Measurements from ENCODE around the gene AGPAT4.

- RRBS: no CpG with 5 or more reads among the region's 14 CpGs
Observed at GRCh38 chr6:160064990-160065701, 56.5 kb upstream of the SLC22A1 start.

GRCh38 chr6:160104192-160105349 is 17.0 kb upstream of the SLC22A1 start:
- RRBS: no CpG with 5 or more reads among the region's 26 CpGs

DNA sequence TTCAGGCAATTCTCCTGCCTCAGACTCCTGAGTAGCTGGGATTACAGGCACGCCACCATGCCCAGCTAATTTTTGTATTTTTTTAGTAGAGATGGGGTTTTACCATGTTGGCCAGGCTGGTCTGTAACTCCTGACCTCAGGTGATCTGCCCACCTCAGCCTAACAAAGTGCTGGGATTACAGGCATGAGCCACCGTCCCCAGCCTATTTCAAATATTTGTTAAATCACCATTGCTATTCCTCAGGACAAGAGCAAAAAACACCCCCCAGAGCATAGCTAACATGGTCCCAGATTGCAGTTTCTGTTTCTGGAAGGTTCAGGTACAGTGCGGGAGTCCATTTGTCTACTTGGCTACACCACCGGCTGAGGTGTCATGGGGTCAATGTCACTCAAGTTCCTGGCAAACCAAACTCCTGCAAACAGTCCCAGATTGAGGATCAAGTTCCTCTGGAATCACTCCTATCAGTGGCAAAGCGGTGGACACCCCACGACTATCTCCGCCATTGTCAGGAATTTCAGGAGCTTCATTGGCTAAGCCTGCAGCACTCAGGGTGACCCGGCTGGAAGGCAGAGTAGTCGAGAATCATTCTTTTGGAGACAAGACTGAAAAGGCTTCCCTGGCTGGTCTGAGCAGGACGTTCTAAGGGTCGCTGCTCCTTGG is 41.7 kb downstream of the SLC22A1 start:
- RRBS: no CpG with 5 or more reads among the region's 11 CpGs

- RRBS: no CpG with 5 or more reads among the region's 2 CpGs
Observed at GRCh38 chr6:160272243-160272814, 13.7 kb upstream of the SLC22A2 start.

DNA sequence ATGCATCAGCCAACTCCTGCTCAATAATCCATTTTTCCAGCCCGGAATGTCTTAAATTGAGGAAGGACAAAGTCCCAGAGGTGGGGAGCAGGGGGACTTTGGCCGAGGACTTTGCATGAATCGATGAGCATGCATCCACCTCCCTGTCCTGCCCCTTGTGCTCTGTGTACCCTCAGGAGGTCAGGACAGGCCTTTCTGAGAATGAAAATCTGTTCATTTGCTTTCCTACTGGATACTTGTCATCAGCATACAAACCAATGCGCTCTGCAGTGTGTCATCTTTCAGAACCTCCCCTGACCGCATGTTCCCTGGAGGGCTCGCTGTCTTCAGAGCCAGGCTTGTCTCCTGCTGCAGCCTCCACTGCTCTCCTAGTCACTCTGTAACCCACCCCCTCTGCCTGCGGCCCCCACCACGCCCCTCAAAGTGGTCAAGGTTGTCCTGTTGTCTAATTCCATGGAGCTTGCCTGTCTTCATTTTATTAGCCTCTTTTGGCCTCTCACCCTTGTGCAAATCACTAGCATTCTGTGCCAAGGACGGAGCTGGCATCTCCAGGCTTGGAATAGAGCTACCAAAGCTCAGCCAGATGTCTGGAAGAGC is 2.7 kb downstream of the PLG start:
- RRBS: no CpG with 5 or more reads among the region's 9 CpGs

GRCh38 chr6:160991248-160991534 is 378 bp upstream of the MAP3K4 start:
- RRBS: 2% methylated on average over 10 of the region's 25 CpGs

GRCh38 chr6:161068978-161070053 is 77.7 kb downstream of the MAP3K4 start:
- RRBS: no CpG with 5 or more reads among the region's 16 CpGs

DNA sequence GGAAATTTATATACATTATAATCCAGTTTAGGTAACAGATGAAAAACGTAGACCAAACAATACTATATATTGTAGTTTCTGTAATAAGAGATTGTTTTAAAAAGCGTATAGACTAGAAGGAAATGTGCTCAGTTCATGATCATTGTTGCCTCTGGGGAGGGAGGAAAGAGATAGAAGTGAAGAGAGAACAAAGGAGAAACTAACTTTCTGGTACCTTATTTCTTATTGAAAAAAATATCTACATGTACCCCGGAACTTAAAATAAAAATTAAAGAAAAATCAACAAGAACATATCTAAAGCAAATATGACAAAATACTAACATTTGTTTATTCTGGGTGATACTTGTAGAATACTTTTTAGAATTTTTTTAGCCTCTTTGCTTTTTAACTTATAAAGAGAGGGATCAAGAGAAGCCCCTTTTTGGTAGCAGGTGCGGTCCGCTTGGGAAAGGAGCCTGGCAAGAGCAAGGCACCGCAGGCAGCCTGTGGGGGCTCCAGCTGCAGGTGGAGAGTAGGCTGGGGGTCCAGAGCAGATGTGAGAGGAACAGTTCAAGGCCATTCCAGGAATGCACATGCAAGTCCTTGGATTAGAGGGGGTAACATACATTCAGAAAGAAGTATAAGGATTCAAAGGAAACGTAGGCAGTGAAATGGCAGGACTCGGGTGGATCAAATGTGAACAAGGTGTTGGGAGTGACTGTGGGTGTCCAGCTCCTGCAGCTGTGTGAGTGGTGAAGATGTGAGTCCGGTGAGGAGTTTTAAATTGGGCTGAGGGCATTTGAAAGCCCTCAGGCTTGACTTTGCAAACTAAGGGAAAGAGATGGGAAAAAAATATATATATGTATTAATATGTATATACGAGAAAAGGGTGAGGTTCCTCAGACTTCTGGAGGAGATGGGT is 85.7 kb downstream of the MAP3K4 start:
- RRBS: no CpG with 5 or more reads among the region's 10 CpGs

DNA sequence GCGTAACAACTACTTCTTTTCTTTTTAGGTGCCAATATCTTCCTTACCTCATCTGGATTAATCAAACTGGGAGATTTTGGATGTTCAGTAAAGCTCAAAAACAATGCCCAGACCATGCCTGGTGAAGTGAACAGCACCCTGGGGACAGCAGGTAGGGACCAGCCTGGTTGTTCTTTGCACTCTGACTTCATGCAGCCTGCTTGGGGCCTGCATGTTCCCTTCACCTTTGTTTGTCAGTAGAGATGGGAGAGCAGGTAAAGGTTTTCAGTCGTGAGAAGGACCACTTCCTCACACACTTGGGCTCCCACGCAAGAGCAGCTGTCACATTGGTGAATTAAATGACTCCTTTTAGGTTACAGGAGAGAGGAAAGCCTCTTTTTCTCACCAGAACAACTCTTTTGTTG is 120.2 kb downstream of the MAP3K4 start:
- RRBS: no CpG with 5 or more reads among the region's 3 CpGs

DNA sequence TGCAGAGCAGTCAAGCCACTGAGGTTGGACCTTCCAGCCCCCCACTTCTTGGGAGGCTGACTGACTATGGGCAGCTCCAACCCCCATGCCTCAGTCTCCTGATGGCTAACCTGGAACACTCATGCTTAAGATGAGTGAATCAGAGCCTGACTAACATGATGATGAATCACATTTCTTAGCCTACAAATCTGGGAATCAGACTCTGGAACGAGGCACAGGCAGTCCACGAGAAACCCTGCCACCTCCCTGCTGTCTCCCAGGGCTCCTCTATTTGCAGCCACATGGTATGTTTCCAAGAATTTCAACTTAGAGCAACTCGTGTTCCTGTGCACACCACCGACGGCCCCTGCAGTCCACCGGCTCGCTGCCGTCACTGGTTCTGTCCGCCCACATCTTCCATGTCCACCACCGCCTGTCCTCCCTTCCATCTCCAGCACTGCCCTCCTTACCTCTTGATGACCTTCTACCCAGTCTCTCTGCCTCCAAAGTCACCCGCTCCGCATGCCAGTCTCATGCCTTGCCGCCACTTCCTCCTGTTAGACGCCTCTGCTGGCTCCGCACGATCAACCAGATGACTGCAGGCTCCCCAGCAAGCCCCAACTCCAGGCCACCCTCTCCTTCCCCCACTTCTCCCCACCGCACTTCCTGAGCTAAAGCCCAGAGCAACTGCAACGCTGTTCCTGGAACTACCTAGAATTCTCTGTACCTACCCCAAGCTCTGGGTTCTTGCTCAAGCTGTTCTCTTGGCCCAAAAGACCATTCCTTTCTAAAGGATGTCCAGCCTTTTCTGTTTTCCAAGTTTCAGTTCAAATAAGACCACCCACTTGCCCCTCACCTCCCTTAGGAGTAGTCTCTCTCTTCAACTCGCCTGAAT is 87.5 kb downstream of the AGPAT4 start:
- RRBS: no CpG with 5 or more reads among the region's 19 CpGs

DNA sequence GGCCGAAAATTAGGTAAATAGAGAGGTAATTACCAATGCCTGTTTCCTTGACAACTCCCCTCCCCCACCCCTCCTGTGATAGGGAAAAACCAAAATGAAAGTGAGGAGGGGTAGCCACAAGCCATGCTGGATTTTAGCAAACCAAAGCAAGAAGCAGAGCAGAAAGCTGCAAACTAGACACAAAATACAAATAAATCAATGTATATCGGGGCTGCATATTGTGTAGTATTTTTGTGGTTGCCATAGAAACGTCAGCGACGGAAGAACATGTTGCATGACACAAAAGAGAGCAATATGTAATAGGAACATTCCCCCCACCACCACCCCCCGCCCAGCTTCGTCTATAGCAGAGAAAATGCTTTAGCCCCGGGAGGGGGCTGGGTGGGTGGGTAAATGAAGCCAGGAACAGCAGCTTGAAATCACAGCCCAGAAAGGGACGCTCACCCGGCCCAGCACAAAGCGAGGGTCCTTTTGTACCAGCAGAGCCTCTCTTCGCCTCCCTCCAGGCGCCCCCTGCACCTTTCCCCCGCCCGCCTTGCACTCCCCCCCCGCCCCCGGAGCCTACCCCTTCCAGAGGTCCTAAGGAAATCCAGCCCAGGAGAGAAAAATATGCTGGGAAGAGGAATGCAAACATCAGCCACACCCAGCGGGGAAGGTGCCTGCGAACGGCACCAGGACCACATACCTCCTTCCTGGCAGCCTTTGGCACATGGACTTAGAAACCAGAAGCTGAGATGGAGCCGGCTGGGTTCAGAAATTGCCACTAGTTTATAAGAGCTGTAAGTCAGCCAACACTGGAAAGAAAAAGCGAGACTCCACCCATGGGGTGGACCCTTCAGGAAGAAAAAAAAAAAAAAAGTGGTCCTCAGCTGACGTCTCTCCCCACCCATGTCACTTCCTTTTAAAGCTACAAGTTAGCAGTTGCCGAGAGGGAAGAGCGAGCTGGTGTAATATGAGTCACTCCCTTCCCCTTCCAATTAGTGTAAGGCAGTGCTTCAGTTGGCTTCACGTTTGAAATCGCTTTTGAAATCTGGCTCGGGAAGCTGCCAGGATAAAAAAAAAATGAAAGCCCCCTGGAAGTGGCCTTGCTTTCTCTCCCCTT is at the start of gene AGPAT4:
AGPAT4 (minus strand) TSS at position 809 of the 1,102 bp plus-strand sequence.
- RRBS: 4% methylated on average over 3 of the region's 28 CpGs

DNA sequence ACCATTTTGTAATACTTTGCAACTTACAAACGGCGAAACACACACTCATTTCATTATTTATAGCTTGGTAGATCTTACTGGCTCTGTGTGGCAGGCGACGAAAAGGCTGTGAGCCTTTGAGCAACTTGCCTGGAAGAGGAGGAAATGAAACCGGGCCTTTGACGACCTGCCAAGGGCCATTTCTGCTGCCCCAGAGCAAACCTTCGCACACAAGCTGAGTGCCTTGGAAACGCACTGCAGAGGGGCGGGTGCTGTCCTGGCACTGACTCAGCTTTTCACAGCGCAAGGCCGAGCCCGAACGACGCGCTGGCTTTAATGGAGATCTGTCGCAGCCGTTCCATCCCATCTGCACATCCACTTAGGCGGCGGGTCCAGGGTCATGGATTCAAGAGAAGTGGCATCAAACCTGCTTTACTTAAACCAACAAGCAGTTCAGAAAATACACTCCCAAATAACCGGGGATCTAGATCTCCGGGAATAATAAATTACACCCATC is 101.7 kb upstream of the AGPAT4 start:
- RRBS: no CpG with 5 or more reads among the region's 21 CpGs

DNA sequence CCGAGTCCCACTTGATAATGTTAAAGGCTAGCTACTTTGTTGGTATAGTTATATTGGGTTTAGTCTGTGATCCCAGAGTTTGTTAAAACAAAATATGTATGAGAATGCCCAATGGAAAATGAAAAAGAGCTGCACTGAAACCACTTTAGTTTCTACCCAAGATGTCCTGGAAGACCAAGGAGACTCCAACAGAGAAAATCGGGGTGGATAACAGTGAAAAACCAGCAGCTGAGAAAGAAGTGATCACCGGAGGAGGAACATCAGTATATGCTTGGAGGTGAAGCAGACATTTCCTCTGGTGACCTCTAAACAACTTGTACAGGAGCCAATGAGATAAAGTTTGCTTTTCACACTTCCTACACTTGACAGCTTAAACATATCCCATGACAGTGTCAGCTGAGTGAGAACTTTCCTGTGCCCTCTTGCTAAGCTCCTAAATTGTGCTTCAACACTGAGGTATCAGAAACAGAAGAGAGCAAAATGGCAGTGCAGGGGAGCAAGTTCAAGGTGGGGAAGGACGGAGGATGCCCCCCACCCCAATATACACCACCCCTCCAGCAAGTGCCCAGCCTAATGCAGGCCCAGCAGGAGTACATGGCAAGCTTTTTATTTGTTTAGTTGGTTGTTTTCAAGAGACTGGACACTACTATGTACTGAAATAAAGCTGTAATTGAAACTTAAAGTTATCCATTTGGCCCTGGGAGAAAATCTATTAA is 540.4 kb downstream of the PRKN start:
- RRBS: no CpG with 5 or more reads among the region's 4 CpGs

GRCh38 chr6:162670136-162670837 is 57.3 kb downstream of the PRKN start:
- RRBS: no CpG with 5 or more reads among the region's 4 CpGs

GRCh38 chr6:162679653-162680174 is 47.9 kb downstream of the PRKN start:
- RRBS: no CpG with 5 or more reads among the region's 1 CpG

- RRBS: no CpG with 5 or more reads among the region's 13 CpGs
Observed at GRCh38 chr6:163264246-163264860, 150.2 kb upstream of the QKI start.

- RRBS: no CpG with 5 or more reads among the region's 2 CpGs
Observed at GRCh38 chr6:163302321-163302637, 112.2 kb upstream of the QKI start.

DNA sequence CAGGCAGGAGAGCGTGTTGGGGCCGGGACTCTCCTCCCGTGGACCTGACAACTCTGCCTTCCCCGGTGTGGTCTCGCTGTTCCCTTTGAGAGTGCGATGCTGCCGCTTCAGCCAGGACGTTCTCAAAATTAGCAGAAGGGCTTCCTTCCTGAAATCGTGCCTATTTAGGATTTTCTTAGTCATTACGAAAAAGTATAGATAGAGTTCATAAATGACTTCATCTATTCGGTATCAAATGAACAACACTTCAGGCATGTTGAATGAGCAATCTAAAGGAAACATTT is 104.8 kb upstream of the QKI start:
- RRBS: 50% methylated on average over 1 of the region's 11 CpGs

DNA sequence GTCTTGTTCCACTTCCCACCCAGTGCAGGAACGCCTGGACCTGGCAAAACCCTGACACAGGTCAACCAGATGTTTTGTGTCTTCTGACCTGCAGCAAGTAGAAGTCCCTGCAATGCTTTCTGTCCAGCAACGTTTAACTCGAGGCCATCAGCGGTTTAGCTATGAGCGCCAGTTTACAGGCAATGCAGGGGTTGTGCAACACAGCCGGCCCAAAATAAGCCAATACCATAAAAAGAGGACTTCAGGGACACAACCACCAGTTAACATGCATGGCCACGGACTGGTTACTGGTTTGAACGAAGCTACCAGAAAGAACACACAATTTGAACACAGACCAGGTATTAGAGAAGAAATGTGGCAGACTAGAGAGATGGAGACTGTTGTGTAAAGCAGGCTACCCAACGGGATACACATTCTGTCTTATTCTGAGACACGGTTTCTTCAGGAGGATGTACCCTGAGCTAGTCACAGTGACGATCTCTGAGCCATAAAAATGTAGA is 80.1 kb upstream of the QKI start:
- RRBS: no CpG with 5 or more reads among the region's 11 CpGs

DNA sequence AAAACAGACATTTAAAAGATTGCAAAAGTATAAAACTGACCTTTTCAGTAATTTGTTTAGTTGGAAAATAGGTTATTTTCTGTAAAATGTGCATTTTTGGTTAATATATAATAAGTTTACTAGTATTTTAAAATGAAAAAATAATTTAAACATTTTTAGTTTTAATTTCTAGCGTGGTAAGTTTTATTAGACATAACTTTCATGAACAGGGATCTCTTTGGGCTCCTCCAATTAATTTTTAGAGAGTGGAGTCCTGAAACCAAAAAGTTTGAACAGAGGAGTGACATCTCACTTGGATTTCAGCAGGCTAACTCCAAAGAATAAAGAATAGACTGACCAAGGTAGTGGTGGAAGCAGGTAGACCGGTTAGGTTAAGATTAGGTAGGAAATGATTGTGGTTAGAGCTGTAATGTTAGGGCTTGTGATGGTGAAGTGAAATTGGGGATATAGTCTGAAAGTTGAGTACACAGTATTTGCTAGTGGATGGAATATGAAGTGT is 27.7 kb downstream of the QKI start:
- RRBS: no CpG with 5 or more reads among the region's 2 CpGs